ENCODE results near the gene ASCL1.

- RRBS = no CpG with 5 or more reads among the region's 5 CpGs
Measured at GRCh38 chr12:98514981-98515147, 526 bp upstream of the TMPO start.

GRCh38 chr12:98515148-98515561 is 235 bp upstream of the TMPO start:
- RRBS = no CpG with 5 or more reads among the region's 39 CpGs

DNA sequence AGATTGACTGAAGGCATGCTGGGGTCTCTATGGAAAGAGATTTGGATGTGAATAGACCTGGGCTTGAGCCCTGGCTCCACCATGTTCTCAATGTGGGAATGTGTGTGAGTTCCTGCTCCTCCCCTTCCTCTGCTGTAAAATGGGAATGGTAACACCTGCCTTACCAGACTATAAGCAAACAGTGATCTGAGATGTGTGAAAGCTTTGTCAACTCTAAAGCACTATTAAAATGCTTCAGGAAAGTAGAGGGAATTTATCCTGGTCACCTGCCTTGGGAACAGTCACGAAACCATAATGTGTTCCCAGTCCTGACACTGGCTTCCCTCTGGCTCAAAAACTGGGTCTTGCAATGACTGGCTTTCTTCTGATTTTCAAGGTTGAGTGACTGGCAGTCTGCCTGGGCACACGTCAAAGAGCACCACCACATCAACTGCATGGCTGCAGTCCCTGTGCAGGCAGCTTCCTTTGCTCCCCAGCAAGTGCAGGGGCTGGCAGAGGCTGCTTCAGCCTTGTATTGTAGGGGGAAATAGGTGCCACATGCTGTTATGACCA is 384.7 kb downstream of the APAF1 start:
- RRBS = no CpG with 5 or more reads among the region's 2 CpGs

DNA sequence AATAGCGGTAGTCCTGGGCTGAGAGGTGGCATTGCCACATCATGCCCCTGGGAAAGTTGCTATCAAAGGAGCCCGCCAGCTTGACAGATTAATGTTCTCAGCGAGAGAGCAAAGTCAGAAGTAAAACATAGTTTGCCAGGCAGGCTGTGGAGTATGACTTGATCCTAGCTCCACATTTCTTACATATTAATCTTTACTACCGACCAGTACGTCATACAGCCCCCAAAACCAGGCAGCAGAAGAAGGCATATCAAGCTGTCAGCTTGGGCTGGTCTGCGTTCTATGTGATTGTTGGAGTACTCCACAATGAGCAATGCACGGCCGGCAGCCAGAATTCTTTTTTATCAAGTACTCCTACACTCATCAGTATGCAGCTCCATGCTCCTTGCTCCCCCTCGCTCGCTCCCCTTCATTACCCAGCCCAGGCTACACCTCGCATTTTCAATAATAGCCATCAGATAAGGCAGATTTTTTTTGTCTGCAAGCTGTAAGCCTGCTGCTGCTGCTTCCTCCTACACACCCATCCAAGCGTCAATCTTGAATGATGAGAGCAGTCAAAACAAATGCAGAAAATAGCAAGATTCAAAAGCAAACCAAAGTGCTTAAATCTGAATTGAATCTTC is 493.0 kb upstream of the GARIN6 start:
- RRBS = no CpG with 5 or more reads among the region's 12 CpGs

DNA sequence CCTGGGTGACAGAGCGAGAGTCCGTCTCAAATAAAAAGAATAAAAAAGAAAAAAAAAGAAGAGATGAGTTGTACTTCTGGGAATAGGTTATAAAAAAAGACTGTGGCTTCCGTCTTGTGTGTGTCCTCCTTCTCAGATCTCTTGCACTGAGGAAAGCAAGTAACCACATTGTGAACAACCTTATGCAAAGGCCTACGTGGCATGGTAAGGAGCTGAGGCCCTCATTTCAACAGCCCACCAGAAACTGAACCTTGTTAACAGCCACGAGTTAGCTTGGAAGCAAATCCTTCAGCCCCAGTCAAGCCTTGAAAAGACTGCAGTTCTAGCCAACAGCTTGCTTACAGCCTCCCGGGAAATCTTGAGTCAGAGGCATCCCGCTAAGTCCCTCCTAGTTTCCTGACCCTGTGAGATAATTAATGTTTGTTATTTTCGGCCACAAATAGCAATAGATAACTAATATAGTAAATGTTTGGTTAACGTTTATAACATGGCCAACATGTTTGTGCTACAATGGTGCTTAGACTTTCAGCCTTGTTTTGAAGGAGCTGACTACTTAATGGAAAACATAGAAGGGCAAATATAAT is 194.2 kb upstream of the GARIN6 start:
- RRBS = no CpG with 5 or more reads among the region's 9 CpGs

DNA sequence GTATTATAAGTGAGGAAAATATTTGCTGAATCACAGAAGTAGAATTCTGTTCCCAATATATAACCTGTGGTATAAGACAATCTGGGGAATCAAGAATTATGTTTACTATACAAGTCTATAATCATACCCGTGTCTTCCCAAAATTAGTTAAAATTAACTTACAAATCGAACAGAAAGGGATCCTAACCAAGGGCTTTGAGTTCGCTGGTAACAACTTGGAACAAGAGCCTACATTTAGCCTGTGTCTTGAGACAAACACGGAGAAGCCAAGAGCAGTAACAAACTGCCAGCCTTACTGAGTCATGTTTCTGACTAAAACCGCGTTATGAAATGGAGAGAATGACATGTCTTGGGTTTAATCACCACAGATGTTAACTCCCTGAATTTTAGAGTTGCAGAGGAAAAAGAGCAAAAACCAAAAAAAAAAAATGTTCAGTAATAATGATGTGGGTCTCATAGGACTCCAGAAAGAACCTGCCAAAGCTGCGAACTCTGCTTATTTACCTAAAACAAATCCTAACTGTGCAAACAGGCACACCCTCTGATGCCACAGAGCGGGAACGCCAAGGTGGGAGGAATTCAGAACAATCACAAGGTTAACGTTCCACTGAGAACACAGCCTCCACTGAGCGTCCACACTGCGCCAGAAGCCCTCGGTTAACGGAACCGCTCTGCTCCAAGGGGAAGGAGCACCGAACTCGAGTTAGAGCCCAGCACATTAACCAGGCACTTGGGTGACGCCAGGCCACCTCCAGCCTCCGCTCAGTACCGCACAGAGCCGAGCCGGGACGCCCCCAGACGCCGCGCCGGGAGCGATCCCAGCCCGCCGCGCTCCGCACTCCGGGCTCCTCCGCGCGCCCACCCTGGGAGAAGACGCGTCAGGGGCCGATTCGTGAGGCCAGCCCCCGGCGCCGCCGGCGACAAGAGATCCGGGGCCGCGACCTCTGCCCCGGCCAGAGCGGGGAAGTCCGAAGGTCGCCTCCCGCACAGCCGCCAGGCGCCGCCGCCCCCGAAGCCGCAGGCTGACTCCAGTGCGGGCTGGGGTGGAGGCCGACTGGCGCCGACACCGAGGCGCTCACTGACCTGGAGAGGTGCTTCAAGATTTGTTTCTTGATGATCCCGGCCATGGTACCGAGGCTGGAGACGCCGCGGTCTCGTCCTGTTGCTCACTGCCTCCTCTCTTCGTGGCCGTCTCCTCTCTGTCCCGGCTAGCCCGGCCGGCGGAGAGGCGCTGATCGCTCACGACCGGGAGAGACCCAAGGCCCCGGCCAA is 729 bp downstream of the BLTP3B start:
- RRBS = 1% methylated on average over 17 of the region's 82 CpGs

DNA sequence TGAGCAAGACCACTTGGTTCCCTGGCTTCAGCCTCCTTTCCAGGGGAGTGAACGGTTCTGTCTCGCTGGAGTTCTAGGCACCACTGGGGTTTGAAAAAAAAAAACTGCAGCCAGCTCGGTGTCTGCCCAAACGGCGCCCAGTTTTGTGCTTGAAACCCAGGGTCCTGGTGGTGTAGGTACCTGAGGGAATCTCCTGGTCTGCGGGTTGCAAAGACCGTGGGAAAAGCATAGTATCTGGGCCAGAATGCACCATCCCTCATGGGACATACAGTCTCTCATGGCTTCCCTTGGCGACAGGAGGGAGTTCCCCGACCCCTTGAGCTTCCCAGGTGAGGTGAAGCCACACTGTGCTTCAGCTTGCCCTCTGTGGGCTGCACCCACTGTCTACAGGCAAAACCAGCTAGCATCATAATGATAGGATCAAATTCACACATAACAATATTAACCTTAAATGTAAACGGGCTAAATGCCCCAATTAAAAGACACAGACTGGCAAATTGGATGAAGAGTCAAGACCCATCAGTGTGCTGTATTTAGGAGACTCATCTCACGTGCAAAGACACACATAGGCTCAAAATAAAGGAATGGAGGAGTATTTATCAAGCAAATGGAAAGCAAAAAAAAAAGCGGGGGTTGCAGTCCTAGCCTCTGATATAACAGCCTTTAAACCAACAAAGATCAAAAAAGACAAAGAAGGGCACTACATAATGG is 37.4 kb downstream of the SCYL2 start:
- RRBS = no CpG with 5 or more reads among the region's 12 CpGs

GRCh38 chr12:100716877-100717579 is 77.5 kb upstream of the ANO4 start:
- RRBS = 8% methylated on average over 25 of the region's 81 CpGs

DNA sequence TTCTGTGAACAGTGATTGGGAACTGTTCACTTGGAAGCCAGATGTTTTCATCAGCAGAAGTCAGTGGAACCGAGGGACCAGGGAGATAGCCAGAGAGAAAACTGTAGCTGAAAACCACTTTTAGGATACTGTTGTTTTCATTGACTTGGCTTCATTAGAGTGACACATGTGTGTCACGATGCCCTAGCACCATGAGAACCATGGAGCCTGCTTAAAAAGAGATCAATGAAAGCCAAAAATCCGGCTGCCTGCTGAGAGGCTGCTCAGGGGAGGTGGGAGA is 192.1 kb downstream of the ANO4 start:
- RRBS = no CpG with 5 or more reads among the region's 3 CpGs

GRCh38 chr12:101665931-101666227 is 31.6 kb upstream of the CHPT1 start:
- RRBS = no CpG with 5 or more reads among the region's 1 CpG

GRCh38 chr12:101717708-101718489 is 20.5 kb downstream of the CHPT1 start:
- RRBS = no CpG with 5 or more reads among the region's 5 CpGs

DNA sequence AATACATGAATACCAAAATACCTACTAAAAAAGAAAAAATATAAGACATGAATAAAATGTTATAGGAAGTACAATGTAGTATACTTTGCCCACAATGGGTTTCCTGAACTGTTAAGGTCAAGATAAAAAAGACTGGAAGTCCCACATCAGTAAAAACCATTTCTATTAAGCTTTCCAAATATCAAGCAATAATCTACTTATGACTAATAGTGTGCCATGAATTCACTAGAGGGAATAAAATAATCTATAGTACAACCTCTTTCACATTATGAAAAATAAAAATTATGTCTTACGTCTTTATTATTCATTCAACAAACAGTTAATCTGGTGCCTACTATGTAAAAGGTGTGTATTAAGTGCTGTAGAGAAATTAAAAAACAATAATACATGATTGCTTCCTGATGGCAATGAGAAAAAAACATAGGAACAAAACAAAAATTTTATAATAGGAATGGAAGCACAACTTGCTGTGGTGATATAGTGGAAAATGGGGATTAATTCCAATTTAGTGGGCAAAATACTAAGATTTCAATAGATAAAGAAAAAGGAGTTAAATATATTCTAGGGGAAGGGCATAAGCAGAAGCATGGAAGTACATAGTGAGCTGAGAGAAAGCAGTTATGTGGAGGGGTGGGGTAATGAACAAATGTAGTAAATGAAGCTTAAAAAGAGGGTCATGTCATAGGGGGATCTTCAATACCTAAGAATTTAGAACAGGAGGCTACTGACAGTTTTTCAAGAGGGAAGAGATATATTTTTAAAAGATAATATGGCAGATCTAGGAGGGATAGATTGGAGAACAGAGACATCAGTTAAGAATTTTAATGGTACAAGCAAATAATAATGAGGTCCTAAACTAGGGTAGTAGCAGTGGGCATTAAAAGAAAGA is 9.7 kb downstream of the SYCP3 start:
- RRBS = no CpG with 5 or more reads among the region's 1 CpG

GRCh38 chr12:101747849-101748849 is 8.9 kb upstream of the SYCP3 start:
- RRBS = no CpG with 5 or more reads among the region's 7 CpGs

DNA sequence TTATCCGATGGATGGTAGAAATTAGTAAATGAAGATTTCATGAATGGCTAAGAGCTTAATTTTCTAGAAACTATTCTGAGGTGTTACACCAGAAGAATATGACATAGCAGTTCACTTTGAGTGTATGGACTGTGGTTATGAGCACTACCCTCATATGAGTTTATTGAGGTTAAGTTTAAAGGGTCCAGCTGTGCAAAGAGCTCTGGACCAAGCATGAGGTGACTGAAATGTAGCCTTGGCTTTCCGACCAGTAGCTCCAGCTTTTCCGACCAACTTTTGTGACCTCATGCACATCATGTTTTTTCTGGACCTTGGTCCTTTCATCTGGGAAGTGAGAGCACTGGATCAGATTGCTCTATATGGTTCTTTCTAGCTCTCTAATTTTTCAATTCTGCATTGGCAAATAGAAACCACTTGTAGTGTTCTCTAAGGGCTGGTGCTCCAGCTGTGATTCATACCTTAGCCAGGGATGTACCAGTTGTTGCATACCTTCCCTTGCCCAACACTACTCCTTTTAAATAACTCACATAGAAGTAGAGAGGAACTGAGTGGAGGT is 16.7 kb downstream of the IGF1 start:
- RRBS = no CpG with 5 or more reads among the region's 3 CpGs

DNA sequence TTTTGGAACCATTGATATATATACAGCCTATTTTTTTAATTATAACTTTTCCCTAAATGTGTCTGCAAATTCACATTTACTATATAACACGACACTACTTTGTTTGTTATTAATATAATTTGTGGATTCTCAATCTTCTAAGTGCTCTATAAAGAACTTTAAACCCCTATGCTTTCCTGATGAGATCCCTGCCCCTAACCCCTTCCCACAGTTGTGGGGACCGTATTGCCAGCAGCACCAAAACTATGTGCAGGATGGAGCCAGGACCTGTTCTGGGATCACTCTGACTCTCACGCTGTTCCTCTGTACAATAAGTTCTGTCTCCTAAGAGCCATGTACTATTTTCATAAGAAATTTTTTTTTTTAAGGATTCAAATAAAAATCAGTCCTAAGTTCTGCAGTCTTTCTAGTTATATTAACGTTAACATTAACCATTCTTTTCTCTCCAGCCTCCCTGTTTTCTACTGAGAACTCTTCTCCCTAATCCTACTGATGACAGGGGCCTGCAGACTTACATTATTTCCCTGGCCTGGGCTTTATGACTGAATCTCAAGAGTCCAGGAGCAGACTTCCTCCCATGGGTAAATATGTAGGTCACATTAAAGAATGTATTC is 1.1 kb downstream of the PAH start:
- RRBS = no CpG with 5 or more reads among the region's 4 CpGs

- RRBS = 3% methylated on average over 16 of the region's 56 CpGs
Measured at GRCh38 chr12:102957163-102958069, at the start of gene ASCL1. ASCL1 (plus strand) TSS chr12:102957674.

DNA sequence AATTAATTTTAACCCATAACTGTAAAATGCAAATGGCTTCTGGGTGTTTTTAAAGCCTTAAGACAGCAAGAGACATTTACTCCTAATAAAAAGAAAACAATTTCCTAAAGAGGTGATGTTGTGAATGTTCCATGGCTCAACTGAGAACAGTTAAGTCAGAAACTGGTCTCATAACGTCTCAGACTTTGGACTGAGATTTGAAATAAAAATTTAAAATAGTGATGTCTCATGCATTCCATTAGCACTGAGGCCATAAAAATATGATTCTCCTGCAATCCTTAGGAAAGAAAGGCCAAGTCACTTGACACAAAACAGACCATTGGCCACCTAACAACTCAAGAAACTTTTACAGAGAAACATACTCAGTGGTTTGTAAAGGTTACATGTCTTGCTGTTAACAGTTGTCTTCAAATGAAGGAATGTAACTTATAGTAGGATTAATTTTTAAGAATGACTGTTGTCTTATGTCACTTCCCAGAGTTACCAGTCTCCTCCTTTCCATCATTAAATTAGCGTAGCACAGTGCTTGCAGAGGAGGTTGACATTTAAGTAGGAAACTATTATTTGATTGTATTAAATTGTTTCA is 58.1 kb downstream of the STAB2 start:
- RRBS = no CpG with 5 or more reads among the region's 2 CpGs

DNA sequence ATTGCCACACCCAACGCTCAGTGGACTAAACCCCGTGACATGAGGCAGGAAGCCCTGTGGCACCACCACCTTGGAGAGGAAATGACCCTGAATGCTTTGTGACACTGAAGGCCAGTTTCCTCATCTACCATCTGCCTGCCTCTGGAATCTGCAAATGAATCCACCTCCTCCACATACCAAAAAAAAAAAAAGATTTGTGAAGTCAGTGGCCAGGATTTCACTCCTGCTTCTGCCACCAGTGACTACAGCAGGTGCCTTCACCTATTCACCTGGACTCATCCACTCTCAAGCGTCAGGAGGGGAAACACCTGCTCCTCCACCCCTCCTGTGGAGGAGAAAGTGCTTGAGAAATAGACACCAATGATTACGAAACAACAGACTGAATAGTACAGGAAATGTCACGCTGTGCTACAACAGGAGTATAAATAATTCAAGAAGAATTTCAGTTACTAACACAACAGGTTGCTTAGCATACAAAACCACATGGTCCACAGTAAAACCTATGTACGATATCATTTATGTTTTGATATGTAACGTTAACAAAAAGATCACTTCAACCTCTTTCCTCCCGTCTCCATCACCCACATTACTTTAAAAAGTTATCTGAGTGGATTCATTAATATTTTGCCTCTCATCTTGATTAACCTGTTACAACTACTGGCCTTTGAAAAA is 41.3 kb downstream of the NT5DC3 start:
- RRBS = no CpG with 5 or more reads among the region's 8 CpGs

GRCh38 chr12:103838697-103839251 is 2.3 kb downstream of the NT5DC3 start:
- RRBS = no CpG with 5 or more reads among the region's 1 CpG

- RRBS = no CpG with 5 or more reads among the region's 10 CpGs
Measured at GRCh38 chr12:103941354-103942017, 11.3 kb downstream of the HSP90B1 start.